Omental fat pad (tissue), 4 donors: Measurements from ENCODE around the gene MBNL1.

GRCh38 chr3:149554058-149554584, 79.6 kb downstream of the TM4SF4 start:
- PRO-cap = no peak
- RAMPAGE, long total RNA, 4 experiments = no peak in any of the 4 experiments

- PRO-cap = no peak
- RAMPAGE, long total RNA, 4 experiments = no peak in any of the 4 experiments
Observed at GRCh38 chr3:149710522-149710820, 41.8 kb downstream of the COMMD2 start.

- PRO-cap = no peak
- RAMPAGE, long total RNA, 4 experiments = no peak in any of the 4 experiments
Observed at GRCh38 chr3:149781344-149781617, 11.1 kb downstream of the ANKUB1 start.

GRCh38 chr3:149957253-149957643, 13.4 kb downstream of the PFN2 start:
- PRO-cap = no peak
- RAMPAGE, long total RNA, 4 experiments = no peak in any of the 4 experiments

- PRO-cap = no peak
- RAMPAGE, long total RNA, 4 experiments = no peak in any of the 4 experiments
Observed at GRCh38 chr3:150433781-150434430, 25.8 kb downstream of the TSC22D2 start.

DNA sequence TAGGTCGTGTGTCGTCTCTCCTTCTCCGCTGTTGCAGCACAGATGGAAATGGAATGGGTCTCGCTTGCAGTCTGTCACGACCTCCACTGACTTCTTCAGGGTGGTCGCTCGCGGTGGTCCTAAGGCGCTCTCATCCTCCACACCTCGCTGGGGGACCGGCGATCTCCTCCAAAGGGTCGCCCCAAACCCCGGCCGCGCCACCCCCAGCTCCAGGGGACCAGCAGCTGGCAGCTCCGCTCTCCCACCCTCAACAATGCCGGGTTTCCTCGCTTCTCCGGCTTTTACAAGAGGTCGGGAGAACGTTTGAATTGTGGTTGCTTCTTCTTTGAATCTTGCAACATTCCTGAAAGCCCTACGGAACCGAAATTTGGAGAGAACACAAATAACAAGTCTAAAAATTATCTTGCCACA, 25.9 kb downstream of the SERP1 start:
- PRO-cap = no peak
- RAMPAGE, long total RNA, 4 experiments = no peak in any of the 4 experiments

DNA sequence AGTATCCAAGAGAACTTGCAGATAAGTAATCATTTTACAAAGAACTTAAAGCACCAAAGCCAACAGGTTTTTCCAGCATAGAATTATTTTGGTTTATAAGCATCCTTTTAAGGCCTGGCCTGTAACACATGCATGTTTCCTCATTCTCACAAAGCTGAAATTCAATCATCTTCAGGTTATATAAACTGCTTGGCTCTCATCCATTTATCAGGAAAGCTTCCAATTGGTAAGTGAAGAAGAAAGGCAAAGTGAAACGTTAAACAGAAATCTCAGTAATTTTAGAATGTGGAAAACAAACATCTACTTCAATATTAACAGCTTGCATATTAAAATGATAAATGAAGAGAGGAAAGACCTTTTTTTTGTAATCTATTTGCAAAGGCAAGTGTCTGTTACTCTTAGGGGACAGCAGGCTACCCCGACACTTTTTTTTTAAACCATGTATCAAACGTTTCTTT, 1.5 kb downstream of the SERP1 start:
- PRO-cap = no peak
- RAMPAGE, long total RNA, 4 experiments = no peak in any of the 4 experiments

- PRO-cap = no peak
- RAMPAGE, long total RNA, 4 experiments = no peak in any of the 4 experiments
Observed at GRCh38 chr3:150727564-150728345, 24.0 kb upstream of the ERICH6 start.

DNA sequence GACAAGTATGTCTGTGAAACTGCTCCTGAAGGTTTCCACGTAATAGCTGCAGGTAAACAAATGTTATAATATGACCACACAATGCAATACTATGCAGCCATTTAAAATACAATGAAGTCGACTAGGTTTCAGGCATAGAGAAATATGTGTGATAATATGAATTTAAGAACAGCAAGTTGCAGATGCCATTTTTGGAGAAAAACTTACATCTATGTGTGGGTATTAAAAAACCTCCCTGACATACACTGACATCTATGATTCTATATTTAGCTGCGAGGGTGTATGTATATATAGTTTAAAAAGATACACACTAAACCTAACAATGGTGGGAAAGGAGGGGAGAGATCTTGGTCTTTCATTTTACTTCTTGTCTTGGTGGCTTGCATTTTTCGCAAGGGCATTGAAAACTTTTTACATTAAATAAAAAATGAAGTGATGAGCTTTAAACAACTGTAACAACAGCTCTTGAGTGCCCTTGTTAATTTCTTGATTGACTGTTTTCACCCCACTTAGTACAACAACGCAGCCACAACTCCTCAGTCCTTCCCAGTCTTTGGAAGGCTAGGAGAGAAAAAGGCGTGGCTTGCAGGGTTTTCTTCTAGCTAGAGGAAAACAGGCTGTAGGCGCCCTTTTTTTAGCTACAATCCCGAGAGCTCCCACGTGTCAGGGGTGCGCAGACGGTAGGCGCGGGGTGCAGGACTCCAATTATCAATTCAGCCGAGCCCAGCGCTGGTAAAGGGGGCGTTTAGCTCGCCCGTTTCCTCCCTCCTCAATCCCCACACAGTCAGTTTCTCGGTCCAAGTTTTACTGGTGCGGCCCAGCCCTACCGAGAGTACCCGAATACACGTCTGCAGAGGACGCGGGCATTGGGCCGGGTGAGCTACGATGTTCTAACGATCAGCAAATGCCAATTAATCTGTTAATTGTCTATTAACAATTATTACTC, 1.4 kb downstream of the SIAH2 start:
- PRO-cap = no peak
- RAMPAGE, long total RNA, 4 experiments = start-site peak on the plus strand in 1 of 4 experiments, centred at position 639 of the sequence, 12 reads per replicate

DNA sequence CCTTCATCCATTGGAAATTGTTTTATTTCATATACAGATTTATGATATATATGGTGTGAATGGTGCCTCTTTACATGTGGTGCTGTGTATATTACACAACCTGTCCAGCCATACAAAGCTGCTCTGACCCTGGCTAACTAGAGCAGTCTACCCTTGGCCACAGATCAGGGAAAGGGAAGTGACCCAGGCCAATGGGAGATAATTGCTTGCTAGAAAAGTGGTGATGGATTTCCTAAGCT, 10.5 kb upstream of the SIAH2 start:
- PRO-cap = no peak
- RAMPAGE, long total RNA, 4 experiments = no peak in any of the 4 experiments

GRCh38 chr3:151084999-151085394, 467 bp upstream of the MED12L start:
- PRO-cap = no peak
- RAMPAGE, long total RNA, 4 experiments = no peak in any of the 4 experiments

DNA sequence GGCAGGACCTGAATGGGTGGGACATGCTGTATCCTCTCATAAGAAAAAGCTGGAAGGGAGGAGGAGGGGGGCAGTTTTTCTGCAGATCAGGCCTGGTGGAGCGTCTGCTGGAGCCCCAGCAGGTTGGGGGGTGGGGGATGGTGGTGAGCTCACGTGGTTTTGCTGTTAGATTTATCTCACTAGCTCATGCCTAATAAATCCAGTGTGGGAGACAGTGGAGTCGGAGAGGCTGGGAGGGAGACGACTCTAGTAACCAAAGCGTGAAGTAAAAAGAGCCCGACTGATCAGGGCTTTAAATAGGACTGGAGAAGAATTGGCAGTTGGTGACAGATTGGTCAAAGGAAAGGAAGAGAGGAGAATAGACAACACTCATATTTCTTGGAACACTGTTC, 16.1 kb downstream of the MED12L start:
- PRO-cap = no peak
- RAMPAGE, long total RNA, 4 experiments = no peak in any of the 4 experiments

- PRO-cap = no peak
- RAMPAGE, long total RNA, 4 experiments = no peak in any of the 4 experiments
Observed at GRCh38 chr3:151226244-151226560, 23.2 kb upstream of the GPR171 start.

GRCh38 chr3:151889816-151890090, 16.3 kb downstream of the SUCNR1 start:
- PRO-cap = no peak
- RAMPAGE, long total RNA, 4 experiments = no peak in any of the 4 experiments

- PRO-cap = no peak
- RAMPAGE, long total RNA, 4 experiments = no peak in any of the 4 experiments
Observed at GRCh38 chr3:151901318-151901679, 27.9 kb downstream of the SUCNR1 start.

- PRO-cap = no peak
- RAMPAGE, long total RNA, 4 experiments = no peak in any of the 4 experiments
Observed at GRCh38 chr3:152193562-152194405, 74.9 kb upstream of the MBNL1 start.

DNA sequence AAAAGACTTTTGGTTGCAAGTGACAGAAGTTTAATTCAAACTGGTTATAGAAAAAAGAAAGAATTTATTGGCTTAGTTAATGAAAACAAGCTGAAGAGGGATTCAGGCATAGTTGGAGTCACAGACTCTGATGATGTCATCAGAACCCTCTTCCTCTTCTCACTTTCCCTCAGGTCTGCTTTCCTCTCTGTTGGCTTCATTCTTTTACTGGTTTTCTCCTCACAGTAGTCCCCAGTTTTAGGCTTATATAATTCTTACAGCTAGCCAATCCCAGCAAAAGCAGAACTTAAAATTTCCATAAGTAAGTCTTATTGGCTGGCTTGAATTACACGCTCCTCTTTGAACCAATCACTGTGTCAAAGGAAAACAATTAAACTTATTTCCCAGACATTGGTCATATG, 31.9 kb upstream of the MBNL1 start:
- PRO-cap = no peak
- RAMPAGE, long total RNA, 4 experiments = no peak in any of the 4 experiments

DNA sequence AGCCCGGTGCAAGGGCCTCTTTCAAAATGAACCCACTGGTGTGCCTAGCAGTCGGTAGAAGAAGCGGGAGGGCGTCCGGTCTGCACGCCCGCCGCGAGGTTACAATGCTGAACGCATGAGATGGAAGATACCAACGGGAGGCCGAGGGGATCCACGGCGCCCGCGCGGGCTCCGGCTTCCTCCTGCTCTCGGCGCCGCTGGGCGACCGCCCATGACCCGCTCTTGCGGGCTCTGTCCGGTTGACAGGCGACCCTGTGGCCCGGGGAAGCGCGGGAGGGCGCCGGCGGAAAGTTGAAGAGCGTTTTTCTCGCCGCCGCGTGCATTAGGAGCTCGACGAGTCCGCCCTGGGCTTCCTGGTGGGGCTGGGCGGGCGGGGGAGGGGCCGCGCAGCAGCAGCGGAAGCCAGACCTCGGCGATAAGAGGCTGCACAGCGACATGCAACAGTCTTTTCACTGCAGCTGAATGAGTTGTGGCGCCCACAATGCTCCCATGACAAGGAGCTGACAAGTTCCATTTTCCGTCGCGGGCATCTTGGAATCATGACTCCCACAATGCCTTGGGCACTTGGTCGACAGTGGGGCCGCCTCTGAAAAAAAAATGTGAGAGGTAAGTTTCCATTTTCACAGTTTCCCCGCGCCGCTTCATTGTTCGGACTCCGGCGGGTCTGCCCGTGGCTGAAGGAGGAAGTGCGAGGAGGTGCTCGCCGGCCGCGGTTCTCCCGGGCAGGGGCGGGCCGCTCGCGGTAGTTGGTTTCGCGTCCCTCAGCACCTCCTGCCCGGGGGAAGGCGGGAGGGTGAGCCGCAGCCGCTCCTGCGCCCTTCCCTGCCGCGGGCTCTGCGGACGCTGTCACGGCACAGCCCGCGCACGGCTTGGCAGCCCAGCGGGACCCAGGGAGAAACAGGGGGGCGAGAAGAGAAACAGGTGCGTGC, at the start of gene MBNL1:
TSS of gene MBNL1 (plus strand) at position 443 of the 929 bp plus-strand sequence.
- PRO-cap = unidirectional peak, plus-strand start at position 446 of the sequence
- RAMPAGE, long total RNA, 4 experiments = start-site peak on the plus strand in 3 of 4 experiments, centred at positions 479 to 800 of the sequence, 237 to 5,934 reads per replicate

GRCh38 chr3:152315470-152315964, 46.8 kb downstream of the MBNL1 start:
- PRO-cap = no peak
- RAMPAGE, long total RNA, 4 experiments = no peak in any of the 4 experiments

DNA sequence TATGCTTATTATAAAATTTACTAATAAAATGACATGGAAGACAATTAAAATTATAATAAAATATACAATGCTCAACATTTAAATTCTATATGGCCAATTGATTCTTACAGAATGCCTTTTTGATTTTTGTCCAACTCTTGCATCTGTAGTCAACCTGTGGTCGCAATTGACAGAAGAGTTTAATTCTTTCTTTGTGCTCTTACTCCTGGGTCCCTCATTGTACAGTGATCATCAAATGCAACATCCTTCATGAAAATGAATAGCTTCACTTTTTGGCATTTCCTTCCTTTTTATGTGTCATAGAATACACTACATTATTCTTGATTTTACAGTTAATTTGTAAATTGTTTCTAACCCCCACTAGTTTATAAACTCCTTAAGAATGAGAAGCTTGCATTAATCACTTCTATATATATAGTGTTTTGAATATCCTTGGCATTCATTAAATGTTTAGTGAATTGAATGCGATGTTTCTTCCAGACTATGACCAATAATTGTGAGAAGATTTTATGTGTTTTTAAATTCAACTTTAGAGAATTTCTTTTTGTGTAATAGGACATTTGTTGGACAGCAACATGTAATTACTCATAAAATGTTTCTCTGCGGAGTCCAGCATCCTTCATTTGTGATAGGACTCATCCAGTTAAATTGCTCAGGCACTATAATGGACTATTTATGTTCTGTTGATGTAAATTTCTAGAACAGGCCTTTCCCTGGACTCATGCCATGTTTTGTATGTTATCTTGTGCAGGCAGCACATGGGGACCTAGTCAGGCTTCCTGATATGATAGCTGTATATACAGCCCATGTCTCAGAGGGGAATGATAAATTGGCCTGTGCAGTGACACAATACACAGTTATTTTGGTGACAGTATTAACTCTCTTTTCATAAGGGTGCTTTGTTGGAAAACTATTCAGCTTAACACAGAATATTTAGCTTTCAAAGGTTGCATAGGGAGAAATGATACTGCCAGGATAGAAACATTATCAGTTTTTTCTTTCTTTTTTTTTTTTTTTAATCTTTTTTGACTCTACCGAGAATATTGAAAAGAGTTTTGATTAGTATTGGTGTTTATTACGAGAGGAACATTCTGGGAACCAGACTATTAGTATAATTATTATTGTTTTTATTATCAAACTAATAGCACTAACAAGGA, 51.3 kb downstream of the MBNL1 start:
- PRO-cap = no peak
- RAMPAGE, long total RNA, 4 experiments = no peak in any of the 4 experiments